Ureter (tissue), 1 donor: ENCODE results near the gene CACNA1G.

DNA sequence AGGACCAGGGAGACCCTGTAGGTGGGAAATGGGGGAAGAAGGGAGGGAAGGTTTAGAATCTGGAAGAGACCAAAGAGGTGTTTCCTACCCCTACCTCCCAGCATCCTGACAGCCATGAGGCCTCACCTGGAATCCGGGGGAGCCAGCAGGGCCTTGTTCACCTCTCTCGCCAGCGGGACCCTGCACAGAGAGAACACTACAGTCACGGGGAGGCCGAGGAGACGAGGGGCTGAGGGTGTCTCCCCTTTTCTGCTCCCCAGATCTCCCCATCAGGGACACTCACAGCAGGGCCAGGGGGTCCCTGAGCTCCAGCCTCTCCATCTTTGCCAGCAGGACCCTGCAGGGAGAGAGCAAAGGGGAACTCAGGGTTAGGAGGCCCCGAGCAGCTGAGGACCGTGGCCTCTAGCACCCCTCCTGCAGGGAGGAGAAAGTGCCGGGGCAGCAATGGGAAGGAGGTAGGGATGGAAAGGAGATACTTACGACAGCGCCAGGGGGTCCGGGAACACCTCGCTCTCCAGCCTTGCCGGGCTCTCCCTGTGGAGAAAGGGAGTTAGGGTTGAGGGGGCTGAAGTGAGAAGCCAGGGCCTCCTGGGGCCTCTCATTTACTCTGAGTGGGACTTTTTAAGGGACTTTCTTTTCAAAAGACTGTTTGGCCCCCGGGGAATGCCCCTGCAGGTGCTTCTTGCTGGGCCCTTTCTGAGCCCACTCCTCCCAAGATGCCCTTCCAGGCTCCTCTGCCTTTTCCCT is 8.7 kb downstream of the COL1A1 start:
- PRO-cap: no peak

DNA sequence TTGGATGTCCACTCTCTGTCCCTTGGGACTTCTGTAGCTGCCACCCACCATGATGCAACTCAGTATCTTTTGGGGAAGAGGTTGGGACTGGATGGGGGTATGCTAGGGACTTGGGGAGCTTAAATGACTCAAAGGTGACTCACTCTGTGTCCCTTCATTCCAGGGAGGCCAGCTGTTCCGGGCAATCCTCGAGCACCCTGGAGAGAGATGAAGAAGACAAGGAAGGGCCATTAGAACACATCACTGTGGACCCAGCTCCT is 4.6 kb downstream of the COL1A1 start:
- PRO-cap: no peak

GRCh38 chr17:50214903-50215413 is 13.5 kb upstream of the COL1A1 start:
- PRO-cap: no peak

GRCh38 chr17:50222556-50222741 is 21.0 kb upstream of the COL1A1 start:
- PRO-cap: no peak

DNA sequence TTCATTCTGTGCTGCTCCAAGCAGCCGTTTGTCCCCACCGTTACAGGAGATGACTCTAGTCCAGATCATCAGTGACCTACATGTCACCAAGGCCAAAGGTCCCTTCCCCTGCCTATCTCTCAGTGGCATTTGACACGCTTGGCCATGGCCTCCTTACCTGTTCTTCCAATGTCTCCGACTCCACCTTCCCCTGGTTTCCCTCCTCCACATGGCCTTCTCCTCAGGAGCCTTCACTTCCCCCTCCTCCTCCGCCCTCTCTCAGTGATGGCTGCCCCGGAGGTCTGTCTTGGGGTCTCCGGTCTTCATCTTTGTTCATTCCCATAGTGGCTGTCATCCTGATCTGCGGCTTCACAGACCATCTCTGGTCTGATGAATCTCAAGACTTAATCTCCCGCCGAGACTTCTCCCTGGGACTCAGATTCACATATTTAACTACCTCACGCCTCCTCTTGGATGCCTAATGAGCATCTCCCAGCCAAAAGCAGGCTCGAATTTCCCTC is 9.6 kb downstream of the TMEM92 start:
- PRO-cap: no peak

DNA sequence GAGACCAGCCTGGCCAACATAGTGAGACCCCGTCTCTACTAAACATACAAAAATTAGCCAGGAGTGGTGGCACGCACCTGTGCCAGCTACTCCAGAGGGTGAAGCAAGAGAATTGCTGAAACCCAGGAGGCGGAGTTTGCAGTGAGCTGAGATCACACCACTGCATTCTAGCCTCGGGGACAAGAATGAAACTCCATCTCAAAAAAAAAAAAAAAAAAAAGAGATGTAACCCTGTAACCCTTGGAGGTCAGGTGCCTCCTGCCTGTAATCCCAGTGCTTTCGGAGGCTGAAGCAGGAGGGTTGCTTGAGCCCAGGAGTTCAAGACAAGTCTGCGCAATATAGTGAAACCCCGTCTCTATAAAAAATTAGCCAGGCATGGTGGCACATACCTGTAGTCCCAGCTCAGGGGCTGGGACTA is 13.1 kb downstream of the TMEM92 start:
- PRO-cap: no peak

GRCh38 chr17:50426455-50426783 is 401 bp downstream of the ACSF2 start:
- PRO-cap: no peak

- PRO-cap: no peak
These were observed 4.5 kb downstream of the RSAD1 start for GRCh38 chr17:50483068-50483725.

DNA sequence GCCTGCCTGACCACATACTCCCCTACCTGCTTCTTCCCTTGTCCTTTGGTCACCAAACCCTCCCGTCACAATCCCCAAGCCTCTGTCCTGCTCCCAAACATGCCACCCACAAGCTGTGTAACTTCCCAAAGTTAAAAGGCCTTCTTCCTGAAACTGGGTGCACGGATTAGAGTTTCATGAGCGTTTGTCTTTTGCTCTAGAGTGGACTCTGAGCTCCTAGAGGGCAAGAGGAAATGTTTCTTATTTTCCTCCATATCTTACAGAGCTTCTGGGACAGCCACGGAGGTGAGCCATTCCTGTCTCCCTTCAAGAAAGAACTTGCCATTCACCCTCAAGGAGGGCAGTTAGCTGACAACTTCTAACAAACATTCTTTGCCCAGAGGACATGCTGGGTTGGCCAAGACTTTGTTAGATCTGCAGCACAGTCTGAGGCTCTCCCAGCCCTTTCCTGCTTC is 2.7 kb upstream of the MYCBPAP start:
- PRO-cap: no peak

- PRO-cap: unidirectional peak, plus-strand start at chr17:50560738
These were observed at the start of gene CACNA1G for GRCh38 chr17:50560249-50561366. CACNA1G (plus strand) TSS chr17:50560715.

- PRO-cap: no peak
These were observed 828 bp downstream of the CACNA1G start for GRCh38 chr17:50561367-50561718.

DNA sequence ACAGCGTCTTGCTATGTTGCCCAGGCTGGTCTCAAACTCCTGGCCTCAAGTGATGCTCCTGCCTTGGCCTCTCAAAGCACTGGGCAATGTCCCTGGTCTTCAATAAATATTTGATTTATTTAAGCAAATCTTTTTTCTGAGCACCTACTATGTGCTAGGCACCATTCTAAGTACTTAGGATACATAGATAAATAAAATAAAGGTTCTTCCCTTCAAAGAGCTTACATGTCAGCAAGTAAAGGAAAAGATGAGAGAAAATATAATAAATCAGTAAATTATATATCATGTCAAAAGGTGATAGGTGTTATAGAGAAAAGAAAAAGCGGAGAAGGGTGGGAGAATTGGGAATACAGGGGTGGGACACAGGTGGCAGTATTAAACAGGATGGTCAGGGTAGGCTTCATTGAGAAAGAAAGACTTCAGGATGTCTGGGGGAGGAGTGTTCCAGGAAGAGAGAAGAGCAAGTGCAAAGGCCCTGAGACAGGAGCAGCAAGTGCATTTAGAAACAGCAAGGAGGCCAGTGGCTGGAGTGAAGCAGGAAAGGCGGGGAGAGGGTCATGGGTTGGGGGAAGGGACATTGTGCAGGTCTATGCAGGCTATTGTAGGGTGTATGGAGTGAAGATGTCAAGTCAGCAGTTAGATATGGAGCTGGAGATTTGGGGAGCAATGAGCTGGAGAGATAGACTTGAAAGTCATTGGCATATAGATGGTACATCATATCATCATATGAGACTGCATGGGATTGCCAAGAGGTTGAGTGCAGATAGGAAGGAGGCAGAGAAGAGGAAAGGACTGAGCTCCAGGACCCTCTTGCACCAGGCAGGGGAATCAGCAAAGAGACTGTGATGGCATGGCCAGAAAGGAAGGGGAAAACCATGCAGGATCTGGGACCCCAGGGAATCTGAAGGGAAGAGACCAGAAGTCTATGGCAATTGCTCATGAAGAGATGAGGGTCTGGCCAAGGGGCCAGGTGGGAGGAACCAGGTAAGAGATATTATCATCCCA is 11.4 kb downstream of the ABCC3 start:
- PRO-cap: no peak

DNA sequence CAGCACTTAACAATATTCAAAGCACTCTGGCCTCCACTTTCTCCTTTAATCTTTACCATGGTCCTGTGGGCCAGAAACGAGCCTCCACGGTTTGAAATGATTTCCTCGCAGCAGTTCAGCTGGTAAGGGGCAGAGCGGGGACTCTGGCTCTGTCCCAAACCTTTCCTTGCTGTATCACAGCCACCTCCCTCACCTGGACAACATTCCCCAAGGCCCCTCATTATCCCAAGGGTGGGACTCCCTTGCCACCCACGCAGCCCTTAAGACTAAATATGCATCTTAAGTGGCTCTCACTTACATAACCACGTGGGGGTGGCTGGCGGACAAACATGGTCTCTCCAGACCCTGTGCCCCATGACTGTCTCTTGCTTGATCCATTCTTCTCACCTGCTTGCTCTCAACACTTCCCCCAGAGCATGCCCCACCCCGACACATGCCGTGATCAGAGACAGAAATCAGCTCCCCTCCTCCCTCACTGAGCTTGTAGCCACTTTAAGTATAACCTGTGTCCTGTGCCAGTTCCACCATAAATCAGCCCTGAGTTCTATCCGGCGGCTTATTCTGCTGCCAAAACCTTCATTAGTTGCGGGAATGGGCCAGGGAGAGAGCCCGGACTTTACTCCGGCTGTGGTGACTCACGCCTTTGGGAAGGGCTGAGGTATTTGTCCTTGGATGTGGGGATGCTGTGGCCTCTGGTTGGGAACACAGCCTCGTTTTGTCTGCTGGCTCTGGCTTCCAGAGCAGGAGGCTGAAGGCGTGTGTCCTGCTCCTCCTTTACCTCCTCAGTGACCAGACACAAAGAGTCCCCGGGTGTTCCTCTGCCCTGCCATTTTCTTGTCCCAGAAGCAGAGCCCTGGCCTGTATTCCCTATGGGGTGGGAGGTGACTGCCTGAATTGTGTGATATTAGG is 21.2 kb downstream of the ANKRD40 start:
- PRO-cap: no peak

DNA sequence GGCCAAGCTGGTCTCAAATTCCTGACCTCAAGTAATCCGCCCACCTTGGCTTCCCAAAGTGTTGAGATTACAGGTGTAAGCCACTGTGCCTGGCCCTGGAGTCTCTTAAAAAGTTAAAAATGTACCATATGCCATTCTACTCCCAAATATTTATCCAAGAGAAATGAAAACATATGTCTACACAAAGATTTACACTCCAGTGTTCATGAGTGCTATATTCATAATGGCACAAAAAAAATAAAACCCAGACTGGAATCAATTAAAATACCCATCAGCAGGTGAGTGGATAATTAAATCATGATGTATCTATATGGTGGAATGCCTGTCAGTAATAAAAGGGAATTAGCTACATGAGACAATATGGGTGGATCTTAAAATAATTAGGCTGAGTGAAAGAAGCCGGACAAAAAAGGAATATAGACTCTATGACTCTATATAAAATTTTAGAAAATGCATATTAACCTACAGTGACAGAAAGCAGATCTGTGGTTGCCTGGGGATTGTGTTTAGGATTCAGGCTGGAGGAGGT is 23.2 kb downstream of the LUC7L3 start:
- PRO-cap: no peak

DNA sequence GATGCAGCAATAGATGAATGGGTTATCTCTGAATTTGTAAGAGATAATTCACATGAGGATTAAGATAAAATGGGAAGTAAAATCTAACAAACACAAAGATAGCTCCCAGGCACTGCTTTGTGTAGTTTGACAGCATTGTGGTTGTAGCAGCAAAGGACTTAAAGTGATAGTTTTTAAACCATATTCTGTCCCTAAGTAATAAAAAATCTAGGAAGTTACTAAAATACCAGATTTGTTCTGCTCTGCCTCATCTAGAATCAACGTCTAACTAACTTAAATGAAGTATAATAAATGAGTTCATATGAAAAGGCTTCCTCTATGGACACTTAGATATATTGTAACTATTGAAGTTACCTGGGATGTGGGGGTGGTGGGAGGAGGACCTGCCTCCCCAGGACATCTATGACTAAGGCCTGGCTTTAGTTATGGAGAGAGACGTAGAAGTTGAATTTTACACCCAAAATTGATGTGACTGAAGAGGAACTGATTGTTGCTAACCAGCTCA is 13.7 kb downstream of the ANKRD40CL start:
- PRO-cap: no peak

- PRO-cap: no peak
These were observed 791 bp downstream of the ANKRD40CL start for GRCh38 chr17:50766133-50767321.

DNA sequence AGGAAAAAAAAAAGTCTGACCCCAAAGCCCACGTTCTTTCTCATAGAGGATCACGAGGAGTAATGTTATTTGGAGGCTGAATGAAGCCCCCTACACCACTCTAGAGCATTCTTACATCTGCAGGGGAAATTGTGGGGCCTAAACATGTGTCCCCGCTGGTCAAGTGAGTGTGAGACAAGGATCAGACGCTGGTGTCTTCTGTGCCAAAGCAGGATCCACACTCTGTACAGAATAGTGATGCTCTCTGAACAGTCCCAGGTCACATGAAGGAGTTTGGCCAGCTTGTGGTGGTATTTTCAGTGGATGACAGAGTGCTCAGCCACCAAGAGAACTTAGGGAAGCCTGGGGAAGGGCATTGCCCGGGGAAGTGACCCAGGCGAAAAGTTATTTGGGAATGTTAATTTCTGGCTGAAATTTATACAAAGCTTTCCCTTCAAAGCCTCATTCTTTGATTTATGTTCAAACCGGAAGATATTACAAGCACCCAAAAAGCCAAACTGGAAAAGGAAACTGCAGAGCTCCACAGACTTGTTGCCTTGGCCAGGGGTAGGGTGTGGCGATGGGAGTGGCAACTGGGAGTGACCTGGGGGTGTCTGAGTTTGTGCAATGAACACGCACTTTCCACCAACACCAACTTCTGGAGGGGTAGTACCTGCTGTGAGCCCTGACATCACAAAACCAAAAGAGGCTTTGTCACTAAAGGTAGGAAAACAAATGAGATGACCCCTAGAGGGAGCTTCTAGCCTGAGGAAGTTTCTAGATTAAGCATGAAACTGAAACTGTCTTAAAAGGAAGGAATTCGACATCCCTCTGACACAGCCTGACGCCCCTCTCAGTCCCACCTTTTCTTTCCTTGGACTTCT is 14.4 kb downstream of the TOB1 start:
- PRO-cap: no peak

GRCh38 chr17:50853042-50853671 is 13.0 kb downstream of the TOB1 start:
- PRO-cap: no peak

DNA sequence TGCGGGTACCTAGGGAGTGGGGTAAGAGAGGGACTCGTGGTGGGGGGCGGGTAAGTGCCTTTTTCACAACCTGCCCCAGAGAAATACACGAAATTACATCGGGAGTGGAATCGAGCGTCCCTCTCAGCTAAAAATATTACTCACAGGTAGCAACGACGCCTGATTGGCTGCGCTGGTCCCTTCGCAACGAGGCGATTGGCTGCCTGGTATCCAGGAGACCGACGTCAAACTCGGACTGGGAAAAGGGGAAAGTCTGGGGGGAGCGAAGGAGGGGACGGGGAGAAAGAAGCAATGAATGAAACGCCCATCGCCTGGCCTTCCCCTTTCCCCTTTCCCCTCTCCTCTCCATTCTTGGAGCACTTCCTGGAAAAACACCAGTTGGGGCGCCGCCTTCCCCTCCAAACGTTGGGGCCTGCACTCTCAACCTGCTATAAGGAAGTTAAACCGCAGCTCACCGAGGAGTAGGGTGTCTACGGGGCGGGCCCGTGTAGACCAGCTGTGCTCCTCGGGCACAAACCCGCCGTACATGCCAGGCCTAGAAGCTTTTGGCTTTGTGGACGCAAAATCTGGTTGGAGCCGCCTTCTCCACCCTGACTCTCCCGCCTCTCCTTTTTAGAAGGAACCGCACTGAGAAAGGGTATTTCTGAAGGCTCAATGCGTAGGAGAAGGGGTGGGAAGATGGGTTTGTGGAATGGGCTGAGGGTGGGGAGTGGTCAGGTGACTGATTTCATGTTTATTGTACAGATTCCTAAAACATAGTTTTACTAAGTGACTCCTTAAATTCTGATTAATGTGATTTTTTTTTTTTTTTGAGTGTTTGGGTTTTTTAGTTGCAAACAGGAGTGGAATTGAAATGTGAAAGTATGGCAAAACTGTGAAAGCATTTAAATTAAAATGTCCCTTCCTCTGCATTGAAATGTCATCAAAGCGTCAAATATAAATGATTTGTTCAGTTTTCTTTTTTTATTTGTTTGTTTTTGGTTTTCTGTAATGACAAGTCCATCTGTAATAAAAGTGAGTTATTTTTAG is 1.5 kb upstream of the TOB1 start:
- PRO-cap: bidirectional peak, plus-strand start at position 377 of the sequence, minus-strand start at position 134 of the sequence; bidirectional peak, plus-strand start at position 679 of the sequence, minus-strand start at position 614 of the sequence

DNA sequence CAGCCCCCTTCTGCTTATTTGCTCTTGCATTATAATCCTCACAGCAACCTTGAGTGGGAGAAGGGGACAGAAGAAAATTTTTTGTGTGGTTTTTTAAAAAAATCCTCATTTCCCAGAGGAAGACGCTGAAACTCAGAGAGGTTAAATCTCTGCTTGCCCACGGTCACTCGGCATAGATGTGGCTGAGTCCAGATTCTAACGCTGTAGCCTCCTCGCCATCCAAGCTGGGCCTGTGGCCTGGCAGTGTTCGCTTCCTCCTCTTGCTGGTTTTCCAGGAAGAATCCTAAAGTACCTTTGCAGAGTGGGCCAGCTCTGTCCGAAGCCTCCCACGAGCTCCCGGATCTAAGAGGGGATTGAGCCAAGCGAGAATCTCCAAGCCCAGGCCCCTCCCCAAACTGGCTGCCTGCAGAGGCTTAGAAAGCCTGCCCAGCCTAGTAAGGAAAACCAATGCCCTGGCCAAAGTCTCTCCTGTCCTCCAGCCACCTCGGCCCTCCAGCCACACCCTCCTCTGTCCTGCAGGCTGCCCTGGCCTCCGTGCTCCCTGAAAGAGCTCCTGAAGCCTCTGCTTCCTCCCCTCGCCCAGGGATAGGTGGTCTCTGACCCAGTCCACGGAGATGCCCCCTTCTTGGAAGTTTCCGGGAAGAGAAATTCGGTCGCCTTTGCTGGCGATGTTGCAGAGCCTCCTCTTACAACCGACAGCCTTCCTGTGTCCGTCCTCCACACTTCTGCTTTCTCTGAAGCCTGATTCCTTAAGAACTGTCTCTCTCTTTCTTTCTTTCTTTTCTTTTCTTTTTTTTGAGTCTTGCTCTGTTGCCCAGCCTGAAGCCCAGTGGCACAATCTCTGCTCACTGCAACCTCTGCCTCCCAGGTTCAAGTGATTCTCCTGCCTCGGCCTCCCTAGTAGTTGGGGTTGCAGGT is 54.8 kb upstream of the TOB1 start:
- PRO-cap: no peak